ENCODE measurements around a stretch of chr15.

- RAMPAGE, long total RNA, result no peak
- RRBS, result no CpG with 5 or more reads among the region's 38 CpGs
Observed at GRCh38 chr15:67833812-67834512, 8.7 kb downstream of the SKOR1 start.

- RAMPAGE, long total RNA, result no peak
- RRBS, result no CpG with 5 or more reads among the region's 25 CpGs
Observed at GRCh38 chr15:67839502-67840223, 14.4 kb downstream of the SKOR1 start.

DNA sequence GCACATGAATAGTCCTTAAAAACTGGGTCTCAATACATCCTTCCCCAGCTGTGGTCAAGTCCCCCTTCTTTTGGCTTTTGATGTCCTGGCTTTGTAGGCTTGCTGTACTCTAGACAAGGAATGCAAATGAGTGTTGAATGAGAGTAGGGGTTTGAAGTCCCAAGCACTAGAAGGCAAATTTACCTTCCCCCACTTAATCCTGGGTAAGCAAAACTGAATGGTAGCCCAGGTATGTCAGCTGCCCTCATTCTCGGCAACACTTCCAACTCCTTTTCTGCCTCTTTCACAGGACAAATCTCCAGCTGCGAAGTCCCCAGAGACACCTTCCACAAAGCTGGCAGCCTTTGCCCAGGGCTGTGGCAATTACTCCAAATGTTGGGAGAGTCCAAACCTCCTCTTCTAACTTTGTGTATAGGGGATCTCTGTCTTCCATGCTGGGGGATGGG lies 92.8 kb upstream of the PIAS1 start:
- RAMPAGE, long total RNA, result no peak
- RRBS, result no CpG with 5 or more reads among the region's 2 CpGs

- RAMPAGE, long total RNA, result no peak
- RRBS, result no CpG with 5 or more reads among the region's 6 CpGs
Observed at GRCh38 chr15:68368545-68369136, 63.3 kb downstream of the ITGA11 start.

GRCh38 chr15:68483033-68483528 lies 51.1 kb upstream of the ITGA11 start:
- RAMPAGE, long total RNA, result no peak
- RRBS, result no CpG with 5 or more reads among the region's 4 CpGs

DNA sequence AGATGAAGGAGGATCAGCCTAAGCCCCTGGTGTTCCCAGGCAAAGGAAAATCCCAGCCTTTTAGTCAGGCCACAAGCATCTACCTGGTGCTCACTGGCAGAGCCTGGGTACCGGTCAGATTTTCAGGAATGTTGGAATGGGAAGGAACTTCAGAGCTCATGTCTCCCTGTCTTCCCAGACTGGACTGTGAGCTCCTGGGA lies 117.9 kb downstream of the CORO2B start:
- RAMPAGE, long total RNA, result no peak
- RRBS, result no CpG with 5 or more reads among the region's 1 CpG

- RAMPAGE, long total RNA, result no peak
- RRBS, result no CpG with 5 or more reads among the region's 13 CpGs
Observed at GRCh38 chr15:68730640-68731540, 89.8 kb downstream of the ANP32A start.

DNA sequence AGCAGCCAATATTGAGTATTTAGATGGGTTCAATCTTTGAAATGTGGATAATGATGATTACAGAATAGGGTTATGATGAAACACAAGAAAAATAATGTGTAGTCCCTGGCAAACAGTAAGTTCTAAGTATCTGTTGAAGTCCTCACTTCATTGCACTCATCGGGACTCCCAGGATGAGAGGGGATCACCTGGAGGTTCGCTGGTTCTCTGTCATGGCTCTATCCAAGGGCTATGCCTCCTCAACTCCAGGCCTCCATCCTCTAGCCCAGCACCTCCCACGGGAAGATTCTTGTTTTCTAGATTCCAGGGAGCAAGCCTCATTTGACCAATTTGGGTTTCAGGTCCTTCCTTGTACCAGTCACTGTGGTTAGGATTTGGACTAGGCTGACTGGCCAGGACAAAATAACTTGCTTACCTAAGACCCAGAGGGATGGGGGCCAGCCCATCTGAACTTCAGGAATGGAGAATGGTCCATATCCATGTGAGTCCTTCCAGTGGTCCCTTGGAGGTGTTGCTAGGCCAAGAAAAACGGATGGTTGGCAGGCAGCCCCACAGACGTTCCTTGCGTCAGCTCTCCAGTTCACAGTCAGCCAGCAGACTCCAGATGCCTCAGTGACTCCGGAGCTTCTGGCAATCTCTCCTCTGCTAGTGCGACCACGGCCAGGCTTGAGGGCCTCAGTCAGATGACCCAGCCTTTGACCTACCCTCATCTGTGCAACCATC lies 45.3 kb downstream of the ANP32A start:
- RAMPAGE, long total RNA, result no peak
- RRBS, result no CpG with 5 or more reads among the region's 9 CpGs

DNA sequence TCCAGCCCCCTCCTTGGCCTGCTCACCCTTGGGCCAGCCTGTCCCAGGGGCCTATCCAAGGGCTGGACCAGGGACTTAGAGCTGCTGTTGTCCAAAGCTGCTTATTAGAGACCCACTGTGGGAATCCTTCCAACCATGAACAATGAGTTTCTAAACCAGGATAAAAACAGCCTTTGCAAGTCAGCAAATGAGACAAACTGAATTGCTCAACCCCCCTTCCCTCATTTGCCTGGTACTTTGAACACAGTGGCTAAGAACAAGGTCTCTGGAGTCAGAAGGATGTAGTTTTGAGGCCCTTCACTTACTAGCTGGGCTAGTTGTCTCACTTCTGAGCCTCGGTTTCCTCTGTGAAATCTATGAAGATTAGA lies 44.8 kb downstream of the ANP32A start:
- RAMPAGE, long total RNA, result no peak
- RRBS, result no CpG with 5 or more reads among the region's 1 CpG

DNA sequence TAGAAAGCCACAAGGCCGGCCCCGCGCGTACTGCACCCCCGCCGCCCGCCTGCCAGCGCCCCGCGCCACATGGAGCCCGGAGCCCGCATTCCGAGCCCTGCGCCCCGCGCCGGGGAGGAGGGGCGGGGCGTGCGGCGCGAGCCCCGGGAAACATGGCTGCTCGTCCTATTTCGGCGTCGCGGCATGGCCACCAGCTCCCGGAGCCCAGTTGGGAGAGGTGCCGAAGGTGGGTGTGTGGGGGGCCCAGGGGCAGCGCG lies 2.7 kb downstream of the ANP32A start:
- RAMPAGE, long total RNA, result no peak
- RRBS, result 2% methylated on average over 21 of the region's 32 CpGs

GRCh38 chr15:69031515-69031768 lies 16.9 kb downstream of the NOX5 start:
- RAMPAGE, long total RNA, result no peak
- RRBS, result no CpG with 5 or more reads among the region's 23 CpGs

GRCh38 chr15:69045682-69046309 lies 31.3 kb downstream of the NOX5 start:
- RAMPAGE, long total RNA, result no peak
- RRBS, result no CpG with 5 or more reads among the region's 10 CpGs

GRCh38 chr15:69082549-69083173 lies 68.2 kb downstream of the NOX5 start:
- RAMPAGE, long total RNA, result no peak
- RRBS, result no CpG with 5 or more reads among the region's 4 CpGs

DNA sequence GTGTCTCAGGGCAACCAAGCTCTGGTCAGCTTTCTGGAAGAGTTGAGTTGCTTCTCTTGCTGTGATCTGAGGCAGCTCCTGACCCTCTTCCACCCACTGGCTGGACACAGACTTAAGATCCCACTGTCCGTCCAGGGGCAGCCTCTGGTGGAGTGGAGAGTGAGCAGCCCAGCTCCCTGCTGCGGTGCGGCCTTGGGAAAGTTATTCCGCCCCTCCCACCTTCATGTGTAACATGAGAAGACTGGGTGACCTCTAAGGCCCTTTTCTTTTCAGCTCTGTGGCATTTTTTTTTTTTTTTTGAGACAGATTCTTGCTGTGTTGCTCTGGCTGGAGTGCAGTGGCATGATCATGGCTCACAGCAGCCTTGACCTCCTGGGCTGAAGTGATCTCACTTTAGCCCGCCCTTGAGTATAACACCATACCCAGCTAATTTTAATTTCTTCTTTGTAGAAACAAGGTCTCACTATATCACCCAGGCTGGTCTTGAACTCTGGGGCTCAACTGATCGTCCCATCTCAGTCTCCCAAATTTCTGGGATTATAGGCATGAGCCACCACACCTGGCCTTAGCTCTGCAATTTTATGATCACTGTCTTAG lies 55.7 kb upstream of the KIF23 start:
- RAMPAGE, long total RNA, result no peak
- RRBS, result no CpG with 5 or more reads among the region's 6 CpGs

- RAMPAGE, long total RNA, result no peak
- RRBS, result no CpG with 5 or more reads among the region's 30 CpGs
Observed at GRCh38 chr15:69453262-69454067, 847 bp downstream of the RPLP1 start.

DNA sequence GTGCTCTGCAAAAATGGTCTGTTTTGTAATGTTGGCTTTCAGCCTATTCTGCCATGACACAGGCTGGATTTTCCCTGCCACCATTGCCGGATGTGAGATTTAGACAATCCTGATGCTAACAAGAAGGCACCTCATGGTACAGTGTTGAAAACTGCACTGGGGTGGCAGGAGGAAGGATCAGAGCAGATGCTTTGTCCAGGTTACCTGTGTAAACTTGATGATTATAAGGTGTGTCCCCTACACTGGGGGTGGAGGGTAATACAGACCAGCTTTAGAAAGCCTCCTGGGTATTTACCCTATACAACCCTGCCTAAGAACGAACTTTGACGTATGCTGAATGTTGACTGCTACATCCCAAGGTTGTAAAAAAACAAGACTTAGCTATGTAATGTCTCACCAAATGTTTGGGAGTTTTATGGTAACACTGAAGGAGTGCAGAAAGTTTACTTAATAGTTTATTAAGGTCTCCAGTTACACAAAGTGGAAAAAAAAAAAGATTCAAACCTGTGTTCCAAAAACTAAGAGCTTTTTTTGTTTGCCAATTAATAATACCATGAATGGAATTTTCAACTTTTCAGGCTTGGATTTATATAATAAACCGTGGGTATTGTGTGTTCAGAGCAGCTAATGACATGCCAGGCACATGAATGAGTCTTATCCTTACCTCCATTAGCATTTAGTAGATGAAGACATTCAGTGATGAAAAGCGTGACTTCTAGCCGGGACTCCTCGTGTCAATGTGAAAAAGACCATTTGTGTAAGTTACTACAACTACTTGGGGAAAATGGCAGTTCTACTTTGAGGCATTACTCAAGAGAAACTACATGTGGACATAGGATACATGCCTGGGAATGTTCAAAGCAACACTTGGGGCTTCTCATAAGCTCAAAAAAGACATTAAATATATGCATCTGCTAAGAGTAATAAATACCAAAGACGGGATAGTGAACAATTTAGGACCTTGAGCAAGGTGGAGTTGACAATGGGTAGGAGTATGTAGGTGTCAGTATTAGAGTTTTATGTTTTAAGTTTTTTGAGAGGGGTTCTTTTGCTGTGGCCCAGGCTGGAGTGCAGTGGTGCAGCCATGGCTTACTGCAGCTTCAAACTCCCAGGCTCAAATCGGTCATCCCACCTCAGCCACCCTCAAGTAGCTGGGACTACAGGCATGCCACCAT lies 3.3 kb downstream of the RPLP1 start:
- RAMPAGE, long total RNA, result no peak
- RRBS, result no CpG with 5 or more reads among the region's 9 CpGs

GRCh38 chr15:69456753-69457895 lies 4.5 kb downstream of the RPLP1 start:
- RAMPAGE, long total RNA, result no peak
- RRBS, result no CpG with 5 or more reads among the region's 14 CpGs

- RAMPAGE, long total RNA, result no peak
- RRBS, result no CpG with 5 or more reads among the region's 4 CpGs
Observed at GRCh38 chr15:69482689-69483188, 30.1 kb downstream of the RPLP1 start.

GRCh38 chr15:69484709-69485230 lies 32.2 kb downstream of the RPLP1 start:
- RAMPAGE, long total RNA, result no peak
- RRBS, result no CpG with 5 or more reads among the region's 7 CpGs

- RAMPAGE, long total RNA, result no peak
- RRBS, result no CpG with 5 or more reads among the region's 3 CpGs
Observed at GRCh38 chr15:69546151-69546499, 93.5 kb downstream of the RPLP1 start.